Lung (tissue), 4 donors: ENCODE measurements around a stretch of chr12.

- PRO-cap, result no peak
- RAMPAGE, long total RNA, result no peak
- RRBS, result no CpG with 5 or more reads among the region's 4 CpGs
Observed at GRCh38 chr12:124484396-124484735, 83.0 kb downstream of the NCOR2 start.

DNA sequence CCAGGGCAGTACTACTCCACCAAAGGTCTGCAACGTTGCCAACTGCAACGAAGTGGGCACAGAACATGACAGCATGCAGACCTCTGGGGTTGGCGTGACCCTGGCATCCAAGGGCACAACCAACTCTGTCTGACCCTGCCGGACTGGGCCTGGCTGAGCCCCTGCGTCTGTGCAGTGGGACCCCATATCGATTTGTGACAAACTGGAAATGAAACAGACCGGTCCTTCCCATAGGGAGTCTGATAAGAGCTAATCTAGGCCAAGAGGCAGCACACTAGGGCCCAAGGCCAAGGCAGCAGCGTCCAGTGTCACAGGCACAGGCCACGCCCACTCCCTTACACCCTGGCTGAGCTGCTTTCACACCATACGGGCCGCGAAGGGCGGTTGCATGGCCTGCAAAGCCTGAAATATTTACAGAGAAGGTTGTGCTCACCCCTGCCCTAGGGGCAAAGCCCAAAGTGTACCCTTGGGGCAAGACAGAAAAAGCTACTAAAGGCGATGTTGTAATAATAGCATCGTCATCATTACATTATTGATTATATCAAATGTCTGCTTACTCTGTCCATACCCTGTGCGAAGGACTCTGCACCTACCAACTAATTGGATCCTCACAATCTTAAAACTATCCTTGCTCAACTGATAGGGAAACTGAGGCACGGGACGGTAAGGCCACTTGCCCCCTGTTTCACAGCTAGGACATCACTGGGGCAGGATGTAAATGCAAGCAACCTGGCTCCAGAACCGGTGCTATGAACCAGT, 76.5 kb downstream of the NCOR2 start:
- PRO-cap, result no peak
- RAMPAGE, long total RNA, result no peak
- RRBS, result 51% methylated on average over 4 of the region's 19 CpGs

- PRO-cap, result no peak
- RAMPAGE, long total RNA, result no peak
- RRBS, result no CpG with 5 or more reads among the region's 19 CpGs
Observed at GRCh38 chr12:124493865-124494592, 73.4 kb downstream of the NCOR2 start.

DNA sequence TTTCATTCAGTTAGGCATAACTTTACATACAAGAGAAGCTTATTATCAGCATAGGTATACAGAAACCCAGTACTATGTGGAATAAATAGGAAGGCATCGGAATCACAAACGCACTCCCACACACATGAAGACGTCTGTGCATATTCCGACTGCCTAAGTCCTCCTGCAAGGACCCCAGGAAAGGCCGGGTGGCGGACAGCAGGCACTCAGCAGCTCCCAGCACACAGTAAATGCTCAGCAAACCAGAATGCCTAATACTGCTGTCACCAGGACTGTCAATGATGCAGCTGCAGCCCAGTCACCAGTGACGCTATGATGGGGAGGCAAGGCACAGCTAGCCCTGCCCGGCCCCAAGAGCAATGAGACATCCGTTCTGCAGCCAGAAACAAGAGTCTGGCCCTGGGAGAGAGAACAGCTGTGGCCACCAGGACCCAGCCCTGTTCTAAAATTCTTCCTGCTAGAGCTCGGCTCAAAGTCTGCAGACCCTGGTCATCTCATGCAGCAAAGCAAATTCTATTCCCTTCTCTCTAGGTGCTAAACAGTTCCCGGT, 69.8 kb downstream of the NCOR2 start:
- PRO-cap, result no peak
- RAMPAGE, long total RNA, result no peak
- RRBS, result no CpG with 5 or more reads among the region's 11 CpGs

GRCh38 chr12:124566848-124566946, 715 bp downstream of the NCOR2 start:
- PRO-cap, result no peak
- RAMPAGE, long total RNA, result no peak
- RRBS, result no CpG with 5 or more reads among the region's 7 CpGs

GRCh38 chr12:124633196-124633820, 65.9 kb upstream of the NCOR2 start:
- PRO-cap, result no peak
- RAMPAGE, long total RNA, result no peak
- RRBS, result no CpG with 5 or more reads among the region's 6 CpGs

- PRO-cap, result no peak
- RAMPAGE, long total RNA, result no peak
- RRBS, result no CpG with 5 or more reads among the region's 9 CpGs
Observed at GRCh38 chr12:124735642-124736357, 127.9 kb downstream of the SCARB1 start.

DNA sequence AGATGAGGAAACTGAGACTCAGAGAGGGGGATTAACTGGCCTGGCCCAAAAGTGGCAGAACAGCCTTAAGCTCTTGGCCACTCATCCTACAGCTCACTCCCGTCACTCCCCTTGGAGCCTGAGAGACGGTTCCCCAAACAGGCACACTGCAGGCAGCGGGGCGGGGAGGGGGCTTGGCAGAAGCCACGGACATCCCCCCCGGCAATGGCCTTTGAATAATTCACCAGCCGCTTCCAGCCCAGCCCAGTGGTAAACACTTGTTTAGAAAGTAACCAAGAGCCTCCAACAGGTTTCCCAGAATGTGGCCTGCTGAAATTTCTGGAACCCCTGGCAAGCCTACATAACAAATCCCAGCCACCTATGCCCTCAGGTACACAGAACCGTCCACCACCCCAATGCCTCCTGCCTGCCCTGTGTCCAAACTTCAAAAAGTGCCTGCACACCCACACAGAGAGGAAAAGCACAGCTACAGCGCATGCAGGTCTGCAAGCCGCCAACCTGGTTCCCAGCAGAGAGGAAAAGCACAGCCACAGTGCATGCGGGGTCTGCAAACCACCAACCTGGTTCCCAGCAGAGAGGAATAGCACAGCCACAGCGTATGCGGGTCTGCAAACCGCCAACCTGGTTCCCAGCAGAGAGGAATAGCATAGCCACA, 113.7 kb downstream of the SCARB1 start:
- PRO-cap, result no peak
- RAMPAGE, long total RNA, result no peak
- RRBS, result no CpG with 5 or more reads among the region's 14 CpGs

DNA sequence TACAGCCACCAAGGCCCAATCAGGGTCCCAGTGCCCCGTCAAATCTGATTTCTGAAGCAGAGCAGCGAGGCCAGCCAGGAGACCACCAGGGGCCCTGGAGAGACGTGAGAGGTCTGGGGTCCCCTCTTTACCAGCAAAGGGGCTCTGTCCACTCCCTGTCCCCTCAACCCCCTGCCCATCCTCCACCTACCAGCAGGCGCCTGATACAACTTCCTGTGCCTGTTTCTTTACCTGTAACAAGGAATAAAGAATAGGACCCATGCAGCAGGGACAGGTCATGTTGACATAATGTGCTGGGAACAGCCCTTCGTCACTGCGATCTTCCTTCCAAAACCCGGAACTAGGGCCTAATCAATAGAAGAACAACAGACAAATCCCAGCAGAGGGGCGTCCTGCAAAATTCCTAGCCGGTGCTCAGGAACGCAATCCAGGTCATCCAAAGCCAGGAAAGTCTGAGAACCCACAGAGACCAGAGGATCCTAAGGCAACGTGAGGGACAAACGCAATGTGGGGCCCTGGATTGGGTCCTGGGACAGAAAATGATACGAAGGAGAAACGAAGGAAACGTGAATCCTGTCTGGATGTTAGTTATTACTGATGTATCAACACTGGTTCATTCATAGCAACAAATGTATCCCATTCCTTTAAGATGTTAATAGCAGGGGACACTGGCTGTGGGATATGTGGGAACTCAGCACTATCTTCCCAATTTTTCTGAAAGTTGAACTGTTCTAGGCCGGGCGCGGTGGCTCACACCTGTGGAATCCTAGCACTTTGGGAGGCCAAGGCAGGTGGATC, 32.0 kb downstream of the SCARB1 start:
- PRO-cap, result no peak
- RAMPAGE, long total RNA, result no peak
- RRBS, result 95% methylated on average over 3 of the region's 18 CpGs

DNA sequence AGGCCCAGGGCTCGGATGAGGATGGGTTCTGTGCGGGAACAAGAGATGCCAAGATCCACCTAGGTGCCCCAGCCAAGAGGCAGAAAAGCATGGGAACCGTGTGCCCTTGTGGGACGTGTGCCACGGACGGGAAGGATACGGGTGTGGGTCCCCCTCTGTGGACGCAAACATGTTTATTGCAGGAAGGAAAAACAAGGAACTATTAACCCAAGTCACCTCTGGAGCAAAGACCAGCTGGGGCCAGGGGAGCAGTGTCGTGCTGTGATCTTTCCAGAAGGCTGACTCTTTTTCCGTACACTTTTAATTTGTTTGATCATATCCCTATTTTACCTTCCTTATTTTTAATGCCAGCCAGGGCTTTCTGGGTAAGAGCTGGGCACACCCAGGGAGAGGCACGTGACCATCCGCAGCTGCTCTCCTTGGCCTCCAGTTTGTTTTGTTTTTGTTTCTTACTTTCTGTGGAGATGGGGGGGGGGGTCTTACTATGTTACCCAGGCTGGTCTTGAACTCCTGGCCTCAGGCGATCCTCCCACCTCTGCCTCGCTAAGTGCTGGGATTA, 20.8 kb downstream of the SCARB1 start:
- PRO-cap, result no peak
- RAMPAGE, long total RNA, result no peak
- RRBS, result no CpG with 5 or more reads among the region's 14 CpGs

DNA sequence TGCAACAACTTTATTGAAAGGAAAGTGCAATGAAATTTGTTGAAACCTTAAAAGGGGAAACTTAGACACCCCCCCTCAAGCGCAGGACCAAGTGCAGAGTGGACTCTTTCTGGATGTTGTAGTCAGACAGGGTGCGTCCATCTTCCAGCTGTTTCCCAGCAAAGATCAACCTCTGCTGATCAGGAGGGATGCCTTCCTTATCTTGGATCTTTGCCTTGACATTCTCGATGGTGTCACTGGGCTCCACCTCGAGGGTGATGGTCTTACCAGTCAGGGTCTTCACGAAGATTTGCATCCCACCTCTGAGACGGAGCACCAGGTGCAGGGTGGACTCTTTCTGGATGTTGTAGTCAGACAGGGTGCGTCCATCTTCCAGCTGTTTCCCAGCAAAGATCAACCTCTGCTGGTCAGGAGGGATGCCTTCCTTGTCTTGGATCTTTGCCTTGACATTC, 2.8 kb downstream of the UBC start:
- PRO-cap, result no peak
- RAMPAGE, long total RNA, result no peak
- RRBS, result no CpG with 5 or more reads among the region's 7 CpGs

DNA sequence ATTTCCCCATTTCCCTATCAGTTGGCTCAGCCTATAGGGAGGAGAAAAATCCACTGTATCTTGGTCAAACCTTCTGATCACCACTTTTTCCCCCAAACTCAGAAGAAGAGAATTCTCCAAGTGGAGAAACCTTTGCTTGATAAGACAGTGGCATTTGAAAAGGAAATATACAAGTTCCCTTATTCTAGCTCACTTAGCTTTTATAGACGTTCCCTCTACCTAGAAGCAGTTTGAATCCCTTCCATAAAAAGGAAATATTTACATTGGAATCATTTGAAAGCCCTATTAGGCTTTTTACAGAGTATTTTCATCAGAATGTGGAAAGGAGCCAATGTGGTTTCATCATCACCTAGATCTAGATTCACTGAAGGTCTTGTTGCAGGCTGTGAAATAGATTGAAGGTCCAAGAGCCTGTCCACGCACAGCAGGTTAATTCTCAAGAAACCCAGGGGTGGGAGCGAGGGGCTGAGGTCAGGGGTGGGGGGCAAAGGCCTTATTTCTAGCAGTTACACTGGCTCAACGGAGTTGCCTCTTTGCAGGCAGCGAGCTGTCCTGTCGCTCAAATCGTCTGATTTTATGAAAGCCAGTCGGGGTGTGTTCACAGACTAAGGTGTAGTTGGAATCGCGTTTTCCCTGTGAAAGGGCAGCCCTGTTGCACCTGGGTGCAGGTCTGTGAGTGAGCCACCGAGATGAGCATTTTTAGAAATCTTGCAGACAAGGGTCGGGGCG, 45.5 kb downstream of the AACS start:
- PRO-cap, result no peak
- RAMPAGE, long total RNA, result no peak
- RRBS, result no CpG with 5 or more reads among the region's 13 CpGs

DNA sequence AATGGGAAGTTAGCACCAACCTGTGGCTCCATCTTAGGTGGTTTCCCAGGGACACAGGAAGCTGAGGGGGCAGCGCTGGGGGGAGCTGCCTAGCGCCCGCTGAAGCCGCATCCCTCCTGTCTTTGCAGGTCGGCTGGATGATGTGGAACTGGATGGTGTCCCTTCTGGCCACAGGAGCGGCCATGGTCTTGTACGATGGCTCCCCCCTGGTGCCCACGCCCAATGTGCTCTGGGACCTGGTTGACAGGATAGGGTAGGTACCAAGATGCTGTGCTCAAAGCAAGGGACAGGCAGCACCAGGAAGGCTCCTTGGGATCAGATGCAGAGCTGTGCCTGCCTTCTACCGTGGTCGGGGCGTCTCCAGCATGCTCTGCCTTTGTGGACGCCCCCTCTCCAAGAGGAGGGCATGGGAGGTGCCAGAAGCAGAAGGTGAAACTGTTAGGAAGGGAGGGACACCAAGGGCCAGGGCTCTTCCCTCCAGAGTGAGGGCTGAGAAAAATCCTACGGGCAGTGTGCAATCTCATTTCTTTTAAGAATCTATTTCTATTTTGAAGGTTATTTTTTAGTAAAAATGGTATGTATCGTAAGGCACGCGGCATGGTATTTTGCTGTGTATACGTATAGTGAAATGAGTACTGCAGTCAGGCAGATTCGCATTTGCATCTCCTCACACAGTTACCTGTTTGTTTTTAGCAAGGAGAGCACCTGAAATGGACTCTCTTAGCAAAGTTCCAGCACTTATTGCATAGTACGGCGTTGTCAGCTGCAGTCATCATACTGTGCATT, 53.5 kb downstream of the AACS start:
- PRO-cap, result no peak
- RAMPAGE, long total RNA, result no peak
- RRBS, result no CpG with 5 or more reads among the region's 20 CpGs

GRCh38 chr12:126726536-126726849, 1540.3 kb downstream of the TMEM132B start:
- PRO-cap, result no peak
- RAMPAGE, long total RNA, result no peak
- RRBS, result 9% methylated on average over 24 of the region's 34 CpGs

- PRO-cap, result no peak
- RAMPAGE, long total RNA, result no peak
- RRBS, result no CpG with 5 or more reads among the region's 3 CpGs
Observed at GRCh38 chr12:126736822-126737240, 1530.1 kb upstream of the TMEM132C start.

GRCh38 chr12:126907848-126908534, 1359.0 kb upstream of the TMEM132C start:
- PRO-cap, result no peak
- RAMPAGE, long total RNA, result no peak
- RRBS, result no CpG with 5 or more reads among the region's 5 CpGs

GRCh38 chr12:128339123-128339659, 72.2 kb downstream of the TMEM132C start:
- PRO-cap, result no peak
- RAMPAGE, long total RNA, result no peak
- RRBS, result no CpG with 5 or more reads among the region's 7 CpGs

- PRO-cap, result no peak
- RAMPAGE, long total RNA, result no peak
- RRBS, result no CpG with 5 or more reads among the region's 13 CpGs
Observed at GRCh38 chr12:128791787-128792431, 31.8 kb downstream of the SLC15A4 start.

GRCh38 chr12:128795442-128796358, 28.1 kb downstream of the SLC15A4 start:
- PRO-cap, result no peak
- RAMPAGE, long total RNA, result no peak
- RRBS, result 78% methylated on average over 2 of the region's 33 CpGs

DNA sequence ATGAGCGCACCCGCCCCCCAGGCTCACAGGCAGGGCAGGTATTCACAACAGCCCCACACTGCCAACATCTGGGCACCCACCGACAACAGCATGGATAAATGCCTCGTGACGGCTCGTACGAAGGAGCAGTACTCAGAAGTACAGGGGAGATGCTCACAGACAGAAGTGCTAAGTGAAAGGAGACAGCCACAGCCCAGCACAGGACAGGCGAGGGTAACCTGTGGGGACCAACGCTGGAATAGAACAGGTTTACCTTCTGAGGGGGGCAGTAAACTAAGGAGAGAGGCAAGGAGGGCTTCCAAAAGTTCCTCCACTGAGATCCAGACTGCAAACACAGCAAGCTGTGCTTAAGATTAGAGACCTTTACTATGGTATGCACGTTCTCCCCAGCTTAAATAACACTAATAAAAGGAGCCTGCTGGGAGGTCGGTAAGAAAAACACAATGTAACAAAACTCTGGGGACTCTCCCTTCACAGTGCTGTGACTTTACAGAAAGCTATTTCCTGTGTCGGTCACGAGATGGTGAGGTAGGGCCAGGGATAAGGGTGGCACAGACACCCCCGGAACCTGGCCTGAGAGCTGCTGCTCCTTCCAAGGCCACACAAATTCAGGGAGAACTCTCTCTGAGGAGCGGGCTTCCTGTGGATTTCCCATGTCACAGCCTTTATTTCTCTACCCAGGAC, 26.5 kb downstream of the SLC15A4 start:
- PRO-cap, result no peak
- RAMPAGE, long total RNA, result no peak
- RRBS, result no CpG with 5 or more reads among the region's 15 CpGs